Kidney epithelial cell (primary cell): Measurements from ENCODE around the genes NSF and CDC27.

DNA sequence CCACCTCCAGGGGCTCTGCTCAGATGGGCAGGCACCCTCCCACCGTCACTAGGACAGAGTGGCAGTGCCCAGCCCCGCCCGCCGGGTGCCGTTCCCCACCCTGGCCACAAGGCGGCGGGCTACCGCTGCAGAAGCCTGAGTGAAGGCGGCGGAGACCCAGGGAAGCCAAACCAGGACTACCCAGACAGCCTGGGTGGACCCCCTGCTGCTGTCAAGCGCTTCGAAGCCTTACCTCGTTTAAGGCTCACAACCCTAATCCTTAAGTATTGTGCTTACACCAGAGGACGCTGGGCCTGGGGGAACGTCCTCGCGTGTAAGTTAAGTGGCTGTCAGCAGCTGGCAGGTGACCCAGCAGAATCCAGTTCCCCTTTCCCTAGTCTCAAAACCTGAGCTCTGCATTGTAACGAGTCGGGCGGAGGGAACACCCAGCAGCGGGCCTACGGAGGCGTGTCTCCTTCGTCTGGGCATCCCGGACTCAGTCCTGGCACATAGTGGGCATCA, 4.5 kb downstream of the ARHGAP27 start:
- RAMPAGE, long total RNA = no peak
- RRBS = no CpG with 5 or more reads among the region's 25 CpGs

- RAMPAGE, long total RNA = no peak
- RRBS = no CpG with 5 or more reads among the region's 5 CpGs
Measured at GRCh38 chr17:45435662-45436113, 3.0 kb upstream of the ARHGAP27 start.

DNA sequence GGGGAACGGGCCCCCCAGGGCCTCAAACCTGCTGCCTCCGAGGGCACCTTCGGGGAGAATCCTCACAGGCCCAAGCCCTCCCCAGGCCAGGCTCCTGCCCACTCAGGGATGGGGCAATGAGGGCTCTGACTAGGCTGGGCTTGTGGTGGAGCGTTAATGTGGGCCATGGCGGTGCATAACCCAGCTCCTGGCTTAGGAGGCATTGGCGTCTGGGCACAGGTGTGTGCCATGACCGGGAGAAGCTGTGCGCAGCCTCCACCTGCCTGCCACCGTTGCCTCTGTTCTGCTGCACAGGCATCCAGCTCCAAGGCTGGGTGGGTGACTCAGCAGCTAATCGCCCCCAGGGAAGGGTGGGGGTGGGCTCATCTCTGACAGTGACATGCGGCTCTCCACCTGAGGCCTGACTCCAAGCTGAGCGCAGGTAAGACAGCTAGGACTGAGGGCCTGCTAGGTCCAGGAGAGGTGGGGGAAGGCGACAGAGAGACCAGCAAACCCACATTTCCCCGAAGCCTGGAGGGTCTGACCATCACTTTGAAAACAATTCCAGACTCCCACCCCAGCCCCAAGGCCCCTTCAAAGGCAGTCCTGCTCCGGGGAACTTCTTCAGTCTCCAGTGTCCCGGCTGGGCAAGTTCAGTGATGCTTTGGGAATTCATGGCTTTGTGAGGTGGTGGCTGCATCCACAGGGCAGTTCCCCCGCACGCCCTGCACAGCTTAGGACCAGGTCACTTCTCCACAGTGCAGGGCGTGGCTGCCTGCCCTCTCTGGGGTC, 3.6 kb upstream of the ARHGAP27 start:
- RAMPAGE, long total RNA = no peak
- RRBS = no CpG with 5 or more reads among the region's 19 CpGs

DNA sequence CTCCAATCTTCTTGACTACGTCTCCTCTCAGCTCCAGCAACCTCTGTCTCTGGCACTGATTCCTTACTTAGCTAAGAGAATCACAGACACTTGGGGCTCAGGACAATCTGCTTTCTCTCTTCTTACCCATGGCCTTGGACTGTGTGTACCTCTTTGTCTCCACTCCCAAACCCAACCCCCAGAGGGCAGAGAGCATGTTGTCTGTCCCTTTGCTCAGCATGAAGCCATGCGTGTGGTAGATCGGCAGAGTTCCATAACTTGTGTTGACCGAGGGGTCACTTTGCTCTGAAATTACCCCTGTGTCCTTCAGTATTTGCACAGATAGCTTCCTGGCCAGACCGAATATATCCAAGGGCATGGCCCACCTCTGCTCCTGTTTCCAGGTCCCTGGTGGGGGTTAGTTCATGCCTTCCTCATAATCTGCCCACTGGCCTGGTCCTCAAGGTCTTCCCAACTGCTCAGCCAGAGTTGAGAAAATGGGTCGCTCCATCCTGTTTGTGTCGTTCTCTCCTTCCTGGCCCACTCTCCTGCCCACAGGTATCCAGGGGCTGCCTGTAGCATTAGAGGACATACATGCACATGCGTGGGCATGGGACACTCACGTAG, 41.6 kb downstream of the MAPT start:
- RAMPAGE, long total RNA = no peak
- RRBS = no CpG with 5 or more reads among the region's 9 CpGs

DNA sequence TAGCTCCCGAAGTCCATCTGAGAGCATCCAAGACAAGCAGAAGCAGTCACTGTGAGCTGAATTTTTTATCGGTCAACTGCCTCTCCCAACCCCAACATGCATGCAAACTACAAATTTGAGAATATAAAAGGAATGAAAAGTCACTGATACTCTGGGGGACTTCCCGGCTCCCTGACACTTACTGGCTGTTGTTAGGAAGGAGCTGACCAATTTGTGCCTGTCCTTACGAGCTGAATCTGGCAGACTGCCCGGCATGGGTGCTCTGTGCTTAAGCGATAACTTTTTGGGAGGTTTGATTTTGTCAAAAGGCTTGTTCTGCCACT, 40.4 kb downstream of the STH start:
- RAMPAGE, long total RNA = no peak
- RRBS = 93% methylated on average over 3 of the region's 6 CpGs

DNA sequence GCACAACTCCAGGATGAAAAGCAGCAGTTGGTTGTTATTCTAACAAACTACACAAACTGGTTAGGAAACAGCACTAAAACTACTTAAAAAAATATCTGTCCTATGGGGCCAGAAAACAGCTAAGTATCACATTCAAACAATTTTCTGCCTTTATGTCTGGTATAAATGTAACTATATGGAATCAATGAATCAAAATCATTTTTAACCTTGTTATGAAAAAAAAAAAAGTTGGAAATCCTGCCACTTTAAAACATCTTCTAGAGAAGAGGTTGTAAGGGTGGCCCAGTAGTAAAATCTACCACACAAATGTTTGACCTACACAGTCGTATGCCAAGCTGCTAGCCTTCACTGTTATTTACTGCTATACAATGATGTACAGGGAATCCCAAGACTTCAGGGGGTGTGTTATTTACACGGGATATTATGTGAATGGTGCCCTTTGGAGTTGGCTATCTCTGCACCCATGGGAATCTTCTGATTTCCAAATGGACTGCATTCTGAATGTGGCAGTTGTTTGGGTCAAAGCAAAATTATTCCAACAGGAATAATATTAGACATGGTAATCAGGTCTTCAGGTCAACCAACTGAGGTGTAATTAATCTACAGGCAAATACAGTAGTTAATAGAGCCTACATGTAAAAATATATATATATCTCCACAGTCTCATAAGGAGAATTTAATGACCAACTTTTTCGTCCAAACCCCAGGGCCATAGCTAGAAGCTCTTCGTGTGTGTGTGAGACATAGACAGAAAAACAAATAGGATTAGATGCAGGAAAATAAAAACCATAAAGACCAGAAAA, 46.0 kb downstream of the STH start:
- RAMPAGE, long total RNA = no peak
- RRBS = no CpG with 5 or more reads among the region's 4 CpGs

DNA sequence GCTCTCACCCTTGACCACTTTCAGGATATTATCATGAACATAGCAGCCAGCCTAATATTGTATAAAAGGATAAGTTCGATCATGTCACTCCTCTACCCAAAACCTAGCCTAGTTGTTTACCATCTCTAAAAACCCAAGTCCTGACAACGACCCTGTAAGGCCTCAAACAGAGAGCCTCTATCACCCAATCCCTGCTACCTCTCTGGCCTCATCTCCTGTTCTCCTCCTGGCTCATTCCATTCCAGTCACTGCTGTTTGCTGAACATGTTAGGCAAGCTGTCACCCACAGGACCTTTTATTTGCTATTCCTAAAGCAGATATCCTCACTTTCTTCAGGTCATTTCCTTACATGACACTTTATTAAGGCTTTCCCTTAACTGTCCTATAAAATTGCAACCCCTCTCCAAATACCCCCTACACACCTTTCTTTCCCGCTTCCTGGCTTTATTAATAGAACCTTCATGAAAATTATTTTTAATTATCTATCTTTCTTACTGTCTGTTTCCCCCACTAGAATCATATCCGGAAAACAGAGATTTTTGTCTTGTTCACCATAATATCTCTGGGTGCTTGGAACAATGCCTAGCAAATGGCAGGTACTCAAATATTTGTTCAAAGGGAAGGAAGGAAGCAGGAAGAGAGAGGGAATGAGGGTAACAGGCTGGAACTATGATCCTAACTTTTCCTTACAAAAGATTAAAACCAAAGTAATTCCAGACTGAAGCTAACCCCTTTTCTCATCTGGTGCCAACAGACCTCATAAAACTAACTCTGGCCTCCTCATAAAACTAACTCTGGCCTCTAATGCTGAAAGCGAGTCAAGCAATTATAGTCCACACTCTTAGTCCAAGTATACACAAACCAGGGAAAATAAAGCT, 85.0 kb downstream of the KANSL1 start:
- RAMPAGE, long total RNA = no peak
- RRBS = no CpG with 5 or more reads among the region's 5 CpGs

DNA sequence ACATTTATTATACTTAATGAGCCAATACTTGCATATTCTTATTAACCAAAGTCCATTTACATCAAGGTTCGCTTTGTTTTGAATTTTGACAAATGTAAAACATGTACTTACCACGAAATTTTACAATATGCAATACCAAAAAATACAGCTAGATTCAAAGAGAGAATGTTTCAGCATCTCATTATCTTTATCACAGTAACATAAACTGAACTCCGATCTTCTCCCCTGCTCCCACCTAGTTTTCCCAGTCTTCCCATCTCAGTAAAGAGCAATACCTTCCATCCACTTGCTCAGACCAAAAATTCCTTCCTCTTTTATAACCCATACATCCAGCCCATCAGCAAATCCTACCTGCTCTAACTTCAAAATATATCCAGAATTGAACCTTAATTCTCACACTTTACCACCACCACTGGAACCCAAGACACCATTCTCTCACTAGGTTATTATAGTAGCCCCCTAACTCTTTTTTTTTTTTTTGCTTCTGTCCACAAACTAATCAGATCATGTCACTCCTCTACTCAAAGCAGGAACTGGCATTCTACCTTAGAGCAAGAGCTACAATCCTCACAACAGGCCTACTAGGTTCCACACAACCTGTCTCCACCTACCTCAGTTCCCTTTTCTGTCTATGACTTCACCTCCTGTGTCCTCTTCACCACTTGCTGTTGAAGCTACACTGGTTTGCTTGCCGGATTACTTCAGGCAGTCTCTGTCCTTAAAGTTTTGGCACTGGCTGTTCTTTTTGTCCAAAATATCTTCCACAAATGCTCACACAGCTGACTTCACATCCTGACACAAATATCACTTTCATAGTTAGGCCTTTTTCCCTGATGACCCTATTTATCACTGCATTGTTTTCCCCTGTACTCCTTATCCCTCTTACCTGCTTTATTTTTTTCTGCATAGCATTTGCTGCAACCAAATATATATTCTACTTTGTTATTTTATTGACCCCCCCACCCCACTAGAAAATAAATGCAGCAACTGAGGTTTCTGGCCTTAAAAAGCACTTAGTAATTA, 72.2 kb downstream of the KANSL1 start:
- RAMPAGE, long total RNA = no peak
- RRBS = no CpG with 5 or more reads among the region's 4 CpGs

- RAMPAGE, long total RNA = no peak
- RRBS = no CpG with 5 or more reads among the region's 3 CpGs
Measured at GRCh38 chr17:46130500-46131072, 62.6 kb downstream of the KANSL1 start.

GRCh38 chr17:46136799-46137702, 56.2 kb downstream of the KANSL1 start:
- RAMPAGE, long total RNA = no peak
- RRBS = no CpG with 5 or more reads among the region's 9 CpGs

GRCh38 chr17:46139996-46140501, 53.2 kb downstream of the KANSL1 start:
- RAMPAGE, long total RNA = no peak
- RRBS = no CpG with 5 or more reads among the region's 2 CpGs

- RAMPAGE, long total RNA = no peak
- RRBS = no CpG with 5 or more reads among the region's 50 CpGs
Measured at GRCh38 chr17:46590391-46590732, at the start of gene NSF. TSS of gene NSF (plus strand) at chr17:46590669.

DNA sequence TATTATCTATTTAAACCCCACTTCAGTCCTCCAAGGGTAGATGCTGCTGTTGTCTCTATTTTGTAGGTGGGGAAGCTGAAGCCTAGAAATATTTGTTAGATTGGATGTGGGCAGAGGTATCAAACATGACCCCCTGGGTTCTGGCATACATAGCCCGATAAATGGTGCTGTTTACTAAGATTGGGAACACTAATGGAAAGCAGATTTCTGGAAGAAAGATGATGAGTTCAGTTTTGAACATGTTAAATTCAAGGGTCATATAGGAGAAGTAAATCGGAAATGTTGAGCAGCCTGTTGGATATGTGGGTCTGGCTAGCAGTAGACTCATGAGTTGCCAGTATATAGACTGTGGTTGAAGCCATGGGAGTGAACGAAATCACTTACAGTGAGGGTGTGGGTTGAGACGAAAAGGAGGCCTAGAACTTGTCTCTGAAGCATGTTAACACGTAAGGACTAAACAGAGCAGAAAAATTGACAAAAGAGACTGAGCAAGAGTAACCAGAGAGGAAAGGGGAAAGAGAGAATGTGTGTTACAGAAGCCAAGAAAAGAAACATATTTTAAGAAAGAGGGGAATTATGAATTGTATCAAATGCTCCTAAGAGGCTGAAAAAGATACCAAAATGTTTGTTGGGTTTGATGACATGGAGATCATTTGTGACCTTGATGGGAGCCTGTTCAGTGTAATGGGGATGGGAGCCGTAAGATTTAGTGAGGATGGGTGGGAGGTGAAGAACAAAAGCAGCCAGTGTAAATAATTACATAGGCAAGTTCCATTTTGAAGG, 106.0 kb downstream of the WNT3 start:
- RAMPAGE, long total RNA = no peak
- RRBS = no CpG with 5 or more reads among the region's 6 CpGs

GRCh38 chr17:46862926-46863506, 11.6 kb downstream of the WNT9B start:
- RAMPAGE, long total RNA = no peak
- RRBS = no CpG with 5 or more reads among the region's 16 CpGs

GRCh38 chr17:46943904-46944687, 21.1 kb downstream of the GOSR2 start:
- RAMPAGE, long total RNA = no peak
- RRBS = no CpG with 5 or more reads among the region's 16 CpGs

DNA sequence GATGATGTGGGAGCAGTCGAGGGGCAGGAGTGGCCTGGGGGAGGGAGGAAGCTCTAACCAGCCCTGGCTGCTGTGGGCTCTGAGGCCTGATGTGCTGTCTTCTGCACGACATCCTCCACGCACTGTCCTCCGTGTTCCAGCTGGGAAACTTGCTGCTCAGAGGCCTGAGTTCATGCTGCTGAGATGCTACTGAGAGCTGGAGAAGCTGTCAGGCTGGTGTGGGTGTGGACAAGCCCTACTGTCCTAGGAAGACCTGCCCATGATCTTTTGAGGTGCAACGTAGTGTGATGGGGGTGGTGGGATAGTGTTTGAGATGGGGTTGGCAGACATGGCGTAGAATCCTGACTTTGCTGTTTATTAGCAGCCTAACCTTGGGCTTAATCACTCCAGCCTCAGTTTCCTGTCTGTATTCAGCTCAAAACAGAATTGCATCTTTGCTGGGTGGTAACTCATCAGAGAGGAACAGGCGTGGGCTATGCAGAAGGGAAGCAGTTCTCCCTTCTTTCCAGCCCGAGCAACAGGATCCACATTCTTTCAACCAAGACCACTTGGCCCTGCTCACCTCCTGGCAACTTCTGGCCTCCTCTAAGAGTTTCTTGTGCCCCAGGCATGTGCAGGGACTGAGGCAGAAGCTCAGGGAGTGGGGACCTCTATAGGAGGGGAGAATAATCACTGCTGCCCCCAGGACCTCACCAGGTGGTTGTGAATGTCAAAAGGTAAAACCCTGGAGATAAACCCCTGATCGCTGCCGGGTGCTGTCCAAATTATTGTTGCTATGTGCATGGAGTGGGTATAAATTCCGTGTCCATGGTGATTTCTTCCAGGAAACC, 22.4 kb downstream of the GOSR2 start:
- RAMPAGE, long total RNA = no peak
- RRBS = no CpG with 5 or more reads among the region's 11 CpGs

- RAMPAGE, long total RNA = no peak
- RRBS = no CpG with 5 or more reads among the region's 4 CpGs
Measured at GRCh38 chr17:46984358-46984731, 5.3 kb upstream of the RPRML start.

GRCh38 chr17:47188064-47188637, 944 bp downstream of the CDC27 start:
- RAMPAGE, long total RNA = no peak
- RRBS = no CpG with 5 or more reads among the region's 6 CpGs

DNA sequence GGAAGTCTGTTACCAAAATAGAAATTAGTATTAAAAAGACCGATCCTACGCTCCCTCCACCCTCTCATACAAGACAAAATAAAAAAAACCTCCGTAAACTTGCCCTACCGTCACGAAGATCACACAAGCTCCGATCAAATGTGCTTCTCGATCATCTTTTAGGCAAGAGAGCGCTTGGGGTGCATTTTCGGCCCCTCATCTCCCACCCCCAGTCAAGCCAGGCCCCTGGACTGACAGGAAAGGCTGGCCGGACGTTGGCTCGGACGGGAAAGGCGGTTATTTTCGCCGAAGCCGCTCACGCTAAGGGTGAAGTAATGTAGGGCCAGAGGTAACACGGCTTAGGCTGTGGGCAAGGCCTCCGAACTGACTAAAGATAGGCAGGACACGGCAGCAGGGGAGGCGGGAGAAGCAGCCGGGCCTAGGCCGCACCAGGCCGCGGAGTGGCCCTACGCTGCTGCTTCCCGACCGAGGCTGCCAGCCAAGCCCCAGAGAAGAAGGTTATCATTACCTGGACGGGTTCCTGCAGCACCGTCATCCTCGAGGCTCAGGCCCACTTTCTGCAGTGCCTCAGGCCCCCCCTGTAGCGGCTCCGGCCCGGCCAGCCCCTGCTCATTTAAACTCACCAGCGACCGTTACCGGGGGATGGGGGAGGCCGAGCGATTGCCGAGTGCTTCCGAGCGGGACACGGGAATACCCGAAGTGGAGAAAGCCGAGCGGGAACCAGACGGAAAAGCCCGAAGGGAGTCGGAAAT, at the start of gene CDC27:
Gene CDC27, minus strand, starts transcription at position 658 of the 752 bp plus-strand sequence.
- RAMPAGE, long total RNA = start-site peak on the minus strand centred at position 615 of the sequence, 60 bp wide, 227 and 244 reads in 2 replicates
- RRBS = no CpG with 5 or more reads among the region's 50 CpGs

GRCh38 chr17:47267197-47267943, 13.7 kb downstream of the ITGB3 start:
- RAMPAGE, long total RNA = no peak
- RRBS = no CpG with 5 or more reads among the region's 1 CpG